Bronchus fibroblast of lung (primary cell): ENCODE measurements around the gene GAS2L3.

DNA sequence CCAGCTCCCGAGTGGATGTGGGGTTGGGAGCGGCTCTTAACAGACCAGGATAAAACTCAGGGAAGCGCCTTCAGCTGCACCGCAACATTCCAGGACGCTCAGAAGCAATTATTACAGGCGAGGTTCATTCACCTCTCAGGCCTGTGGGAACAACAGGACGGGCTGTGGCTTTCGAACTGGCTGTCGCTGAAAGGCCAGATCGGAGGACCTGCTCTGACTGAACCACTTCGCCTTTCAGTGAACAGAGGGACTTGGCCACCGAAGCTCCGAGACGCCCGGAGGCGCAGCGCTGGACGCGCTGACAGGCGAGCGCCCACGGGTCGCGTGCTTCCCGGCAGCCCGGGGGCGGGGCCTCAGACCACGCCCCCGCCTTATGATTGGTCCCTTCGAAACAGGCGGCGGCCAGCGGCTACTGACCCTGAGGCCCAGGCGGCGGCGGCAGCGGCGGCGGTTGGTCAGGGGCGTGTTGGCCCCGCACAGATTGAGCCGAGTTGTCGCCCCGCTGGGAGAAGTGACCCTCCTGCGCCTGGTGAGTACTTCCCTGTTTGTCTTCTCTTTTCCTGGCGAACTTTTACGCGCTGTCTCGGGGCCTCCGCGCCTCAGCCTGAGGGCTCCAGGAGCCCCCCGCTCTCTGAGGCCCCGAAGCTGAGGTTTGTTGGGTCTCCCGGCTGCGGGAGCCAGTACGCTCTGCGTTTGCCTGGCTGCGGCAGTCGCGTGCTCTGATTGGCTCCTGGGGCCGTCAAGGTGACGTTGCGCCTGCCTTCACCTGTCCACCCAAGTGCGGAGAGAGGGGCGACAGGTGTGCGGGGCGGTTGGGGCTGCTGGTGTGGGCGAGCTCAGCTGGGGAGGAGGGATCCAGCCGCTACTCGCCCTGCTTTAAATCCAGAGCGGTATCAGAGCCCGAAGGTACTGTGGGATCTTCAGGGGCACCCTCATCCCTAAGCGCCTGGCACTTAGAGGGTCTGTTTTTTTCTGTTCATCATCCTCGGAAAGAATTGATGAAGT, at the start of gene GAS2L3:
Gene GAS2L3 (plus strand): TSS at position 428 of the 1,005 bp plus-strand sequence.
- RAMPAGE, long total RNA, result start-site peak on the plus strand centred at position 463 of the sequence, 86 bp wide, 210 and 135 reads in 2 replicates

DNA sequence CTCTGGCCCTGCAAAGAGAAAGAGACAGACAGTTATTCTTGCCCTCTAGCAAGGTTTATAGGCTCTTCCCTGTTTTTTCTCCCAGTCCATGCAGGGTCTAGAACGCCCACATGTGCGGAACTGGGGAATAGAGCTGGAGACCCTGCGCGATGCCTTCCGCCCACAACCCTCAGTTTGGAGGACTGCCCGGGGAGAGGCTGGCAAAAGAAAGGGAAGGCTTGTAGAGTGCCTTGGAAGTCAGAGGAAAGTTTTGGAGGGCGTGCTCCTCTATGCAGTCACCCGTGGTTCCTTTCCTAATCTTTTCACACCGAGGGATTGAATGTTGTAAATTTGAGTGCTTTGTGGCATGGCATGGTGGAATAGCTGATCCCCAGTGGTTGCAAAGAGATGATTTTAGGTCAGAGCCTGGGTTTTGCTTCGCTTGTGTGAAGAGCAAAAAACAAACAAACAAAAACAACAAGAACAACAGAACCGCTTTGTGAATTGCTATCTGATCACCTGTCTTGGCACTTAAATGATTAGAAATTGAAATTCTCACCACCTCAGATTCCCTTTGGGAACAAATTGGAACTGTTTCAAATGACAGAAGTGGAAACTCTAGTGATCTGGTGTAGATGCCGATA, 889 bp downstream of the GAS2L3 start:
- RAMPAGE, long total RNA, result no peak

GRCh38 chr12:100987836-100988241, 193.3 kb downstream of the ANO4 start:
- RAMPAGE, long total RNA, result no peak

- RAMPAGE, long total RNA, result no peak
Observed at GRCh38 chr12:101317209-101317587, 37.3 kb downstream of the UTP20 start.

GRCh38 chr12:101527527-101528241, 52.5 kb downstream of the SPIC start:
- RAMPAGE, long total RNA, result no peak

DNA sequence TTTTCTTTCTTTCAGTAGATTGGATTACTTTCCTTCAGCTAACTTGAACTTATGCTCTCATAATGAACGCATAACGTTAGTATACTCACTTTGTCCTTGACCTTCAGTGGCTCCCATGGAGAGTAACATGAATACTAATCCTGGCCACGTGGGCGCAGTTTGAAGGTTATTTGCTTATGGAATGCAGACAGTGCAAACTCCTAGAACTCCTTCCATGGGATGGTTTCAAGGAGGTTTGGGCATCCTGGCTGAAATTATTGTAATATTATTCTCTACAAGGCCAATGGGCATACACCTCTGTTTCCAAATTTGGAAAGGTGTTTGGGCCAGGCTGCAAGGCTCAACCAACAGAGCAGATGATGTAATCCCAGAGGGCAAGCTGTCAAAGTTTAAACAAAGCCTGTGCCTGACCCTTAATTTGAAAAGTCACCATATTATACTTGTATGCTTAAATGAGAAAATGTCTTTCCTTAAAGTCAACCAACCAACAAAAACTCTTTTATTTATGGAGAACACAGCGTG, 23.5 kb downstream of the MYBPC1 start:
- RAMPAGE, long total RNA, result no peak

DNA sequence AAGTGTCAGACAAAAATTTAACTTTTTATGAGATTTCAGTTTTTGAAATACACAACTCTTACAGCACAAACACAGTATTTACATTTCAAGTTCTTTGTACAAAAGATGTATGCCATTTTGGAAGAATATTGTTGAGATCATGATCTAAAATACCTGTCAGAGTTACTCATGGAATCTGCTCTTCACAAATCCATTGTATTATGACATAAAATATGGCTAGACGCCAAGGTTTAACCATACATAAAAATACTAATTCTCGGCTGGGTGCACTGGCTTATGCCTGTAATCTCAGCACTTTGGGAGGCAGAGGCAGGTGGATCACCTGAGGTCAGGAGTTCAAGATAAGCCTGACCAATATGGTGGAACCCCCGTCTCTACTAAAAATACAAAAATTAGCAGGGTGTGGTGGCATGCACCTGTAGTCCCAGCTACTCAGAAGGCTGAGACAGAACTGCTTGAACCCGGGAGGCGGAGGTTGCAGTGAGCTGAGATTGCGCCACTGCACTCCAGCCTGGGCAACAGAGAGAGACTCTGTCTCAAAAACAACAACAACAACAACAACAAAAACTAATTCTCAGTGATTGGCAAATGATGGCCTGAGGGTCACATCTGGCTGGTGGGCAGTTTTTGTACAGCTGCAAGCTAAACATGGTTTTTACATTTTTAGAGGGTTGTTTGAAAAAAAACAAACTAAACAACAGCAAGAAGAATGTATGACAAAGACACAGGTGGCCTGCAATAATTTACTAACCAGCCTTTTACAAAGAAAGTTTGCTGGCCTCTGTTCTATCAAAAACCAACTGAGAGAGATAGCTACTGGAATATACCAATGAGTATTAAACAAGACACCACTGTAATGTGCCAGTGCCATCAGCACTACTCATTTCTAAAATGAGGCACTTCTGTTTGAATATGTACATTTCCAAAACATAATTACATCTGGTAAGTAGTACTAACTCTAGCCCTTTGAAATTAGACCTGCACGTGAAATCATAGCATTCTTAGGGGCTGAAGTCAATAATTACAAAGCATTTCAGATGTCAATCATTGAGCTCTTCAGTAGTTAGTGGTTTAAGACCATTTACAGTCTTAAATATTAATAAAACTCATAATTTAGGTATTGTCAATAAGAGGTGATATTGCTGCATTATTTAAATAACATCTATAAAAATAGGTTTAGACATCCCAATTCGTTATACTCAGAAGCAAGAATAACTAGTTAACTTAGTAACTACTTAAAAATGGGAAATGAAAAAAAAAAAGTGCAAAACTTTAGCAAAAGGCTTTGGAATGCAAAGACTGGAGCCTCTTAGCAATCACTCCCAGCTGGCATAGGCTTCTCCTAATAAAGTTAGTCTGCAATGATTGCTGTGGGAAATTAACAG, 6.7 kb upstream of the SYCP3 start:
- RAMPAGE, long total RNA, result no peak

GRCh38 chr12:101791233-101791742, 39.5 kb downstream of the GNPTAB start:
- RAMPAGE, long total RNA, result no peak

GRCh38 chr12:101876700-101877080, 690 bp upstream of the DRAM1 start:
- RAMPAGE, long total RNA, result no peak

GRCh38 chr12:102757717-102758173, 159.3 kb downstream of the PAH start:
- RAMPAGE, long total RNA, result no peak

DNA sequence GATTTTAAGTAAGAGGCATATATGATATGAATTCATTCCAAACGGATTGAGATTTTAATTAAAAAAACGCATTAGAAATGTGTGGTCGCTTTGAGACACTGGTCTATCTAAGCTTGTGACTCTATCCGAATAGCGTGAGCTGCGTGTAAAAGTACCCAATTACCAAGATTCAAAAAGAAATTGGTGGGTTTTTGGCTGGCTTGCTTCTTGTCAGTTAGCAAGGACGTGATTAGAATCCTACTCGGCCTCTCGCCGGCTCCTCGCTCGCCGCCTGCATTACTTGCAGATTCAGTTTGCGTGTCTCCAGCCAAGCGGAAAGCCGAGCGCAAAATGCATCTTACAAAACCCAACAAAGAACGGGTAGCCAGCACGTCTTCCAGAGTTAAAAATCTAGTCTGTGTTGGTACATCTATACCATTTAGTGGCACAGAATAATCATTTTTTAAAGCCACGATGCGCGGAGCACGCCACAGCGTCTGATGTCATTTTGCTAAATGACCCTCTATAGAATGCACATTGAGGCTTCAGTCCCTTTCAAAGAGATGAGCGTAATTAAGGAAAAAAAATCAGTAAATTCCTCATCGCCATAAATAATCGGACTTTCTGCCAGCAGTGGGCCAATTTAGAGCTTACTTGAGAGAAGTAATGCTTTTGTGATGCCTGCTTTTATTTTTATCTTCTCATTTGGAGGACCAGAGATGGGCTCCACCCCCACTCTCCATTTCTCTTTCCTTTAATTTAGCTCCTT, 3.8 kb downstream of the ASCL1 start:
- RAMPAGE, long total RNA, result no peak

GRCh38 chr12:103093752-103094110, 136.3 kb downstream of the ASCL1 start:
- RAMPAGE, long total RNA, result no peak

GRCh38 chr12:103172508-103172793, 215.0 kb downstream of the ASCL1 start:
- RAMPAGE, long total RNA, result no peak

DNA sequence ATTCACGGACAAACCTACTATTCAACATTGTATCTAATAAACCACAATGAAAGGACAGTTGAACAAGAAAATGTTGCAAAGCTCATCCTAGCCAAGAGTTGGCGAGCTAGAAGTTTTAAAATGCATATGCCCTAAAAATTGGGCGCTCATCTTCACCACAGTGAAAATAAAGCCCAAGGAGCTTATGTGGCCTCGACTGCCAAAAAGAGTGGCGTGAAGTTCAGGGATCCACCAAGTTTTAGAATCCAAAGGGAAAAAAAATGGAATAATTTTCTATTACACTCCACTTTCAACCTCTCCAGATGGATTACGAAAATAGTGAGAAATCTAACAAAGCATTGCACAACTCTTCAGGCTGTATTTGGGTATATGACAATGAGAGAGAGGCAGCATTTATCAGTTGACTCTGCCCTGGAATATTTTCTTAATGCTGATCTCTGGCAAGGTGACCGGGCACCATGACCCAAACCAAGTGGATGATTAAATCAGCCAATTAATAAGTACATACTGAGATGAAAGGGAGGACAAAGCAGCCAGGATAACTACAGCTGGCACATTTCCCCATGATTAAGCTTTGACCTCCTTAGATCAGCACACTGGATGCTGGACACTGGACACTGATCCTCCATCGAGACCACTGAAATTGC, 218.0 kb downstream of the ASCL1 start:
- RAMPAGE, long total RNA, result no peak

DNA sequence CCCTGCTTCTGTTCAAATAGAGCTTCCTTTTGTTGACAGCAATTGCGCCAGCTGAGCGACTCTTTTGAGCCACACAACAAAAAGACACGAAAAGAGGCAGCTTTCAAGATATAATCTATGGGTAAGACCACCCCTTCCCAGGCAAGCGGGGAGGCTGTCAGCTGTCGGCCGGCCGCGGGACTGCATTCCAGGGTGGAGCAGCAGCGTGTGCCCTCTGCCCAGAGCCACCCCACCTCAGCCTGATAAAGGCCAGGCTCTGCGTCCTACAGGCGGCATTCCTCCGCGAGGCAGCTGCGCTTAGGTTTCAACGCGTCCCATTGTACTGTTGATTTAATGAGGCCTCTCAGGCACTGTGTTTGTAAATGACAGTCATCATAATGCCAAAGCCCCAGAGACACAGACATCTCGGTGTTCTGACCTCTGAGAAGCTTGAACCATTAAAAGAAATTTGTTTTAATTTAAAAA, 15.7 kb upstream of the STAB2 start:
- RAMPAGE, long total RNA, result no peak

- RAMPAGE, long total RNA, result no peak
Observed at GRCh38 chr12:103673830-103674438, 86.9 kb downstream of the STAB2 start.

DNA sequence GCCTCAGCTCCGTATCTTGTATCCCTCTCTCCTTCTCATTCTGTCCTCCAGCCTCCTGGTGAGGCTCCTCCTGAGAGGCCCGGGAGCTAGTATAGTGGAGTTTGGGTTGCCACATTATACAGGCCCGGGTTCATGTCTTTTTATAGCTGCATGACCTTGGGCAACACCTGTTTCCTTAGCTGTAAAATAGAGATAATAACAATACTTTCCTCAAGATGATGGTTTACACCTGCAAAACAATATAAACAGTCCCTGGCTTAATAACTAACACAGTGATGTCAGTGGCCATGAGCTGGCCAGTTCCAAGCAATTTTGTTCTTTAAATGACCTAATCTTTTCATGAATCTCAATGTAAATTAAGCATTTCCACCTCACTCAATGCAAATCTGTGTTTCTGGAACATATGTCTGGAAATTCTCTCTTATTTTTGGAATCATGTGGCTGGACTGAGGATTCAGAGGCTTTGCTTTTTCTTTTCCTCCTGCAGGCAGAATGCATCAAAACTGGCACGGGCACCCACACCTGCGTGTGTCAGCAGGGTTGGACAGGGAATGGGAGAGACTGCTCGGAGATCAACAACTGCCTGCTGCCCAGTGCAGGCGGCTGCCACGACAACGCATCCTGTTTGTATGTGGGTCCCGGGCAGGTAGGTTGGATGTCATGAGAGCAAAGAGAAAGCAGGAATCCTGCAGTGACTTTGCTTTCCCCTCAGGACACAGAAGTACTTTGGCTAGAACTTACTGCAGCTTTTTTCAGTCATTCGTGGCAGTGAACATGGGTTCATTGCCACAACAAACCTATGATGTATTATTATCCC, 90.1 kb downstream of the STAB2 start:
- RAMPAGE, long total RNA, result no peak

DNA sequence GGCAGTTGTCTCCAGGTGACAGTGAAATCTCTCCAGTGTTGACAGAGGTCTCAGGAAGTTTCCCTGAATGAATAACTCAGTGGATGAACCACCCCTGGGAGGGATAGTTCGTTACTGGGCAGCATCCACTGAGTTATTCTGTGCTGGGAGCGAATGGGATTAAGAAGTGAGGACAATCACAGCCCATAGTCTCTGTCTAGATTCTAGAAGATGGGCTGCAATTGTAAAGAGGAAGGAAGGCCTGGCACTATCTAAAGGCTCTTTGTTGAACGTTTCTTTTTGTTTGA, 7.2 kb upstream of the NT5DC3 start:
- RAMPAGE, long total RNA, result no peak

DNA sequence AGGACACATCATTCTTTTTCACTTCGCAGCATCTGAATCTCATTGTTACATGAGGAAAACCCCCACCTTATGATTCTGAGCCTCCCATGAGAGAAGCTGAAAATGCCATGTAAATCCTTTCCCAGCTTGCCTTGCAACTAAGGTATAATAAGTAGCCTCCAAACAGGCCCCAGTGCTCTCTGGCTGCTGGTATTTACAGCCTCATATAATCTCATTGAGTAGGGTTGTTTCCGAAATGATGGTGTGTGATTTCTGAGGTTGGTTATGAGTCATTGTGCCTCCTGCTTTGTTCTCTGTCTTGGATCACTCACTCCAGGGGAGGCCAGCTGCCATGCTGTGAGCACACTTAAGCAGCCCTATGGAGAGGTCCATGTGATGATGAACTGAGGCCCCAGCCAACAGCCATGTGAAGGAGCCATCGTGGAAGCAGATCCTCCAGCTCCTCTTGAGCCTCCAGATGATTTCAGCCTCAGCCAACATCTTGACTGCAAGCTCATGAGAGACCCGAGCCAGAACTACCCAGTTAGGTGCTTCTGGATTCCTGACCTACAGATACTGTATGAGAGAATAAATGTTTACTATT, 4.9 kb upstream of the HSP90B1 start:
- RAMPAGE, long total RNA, result no peak

DNA sequence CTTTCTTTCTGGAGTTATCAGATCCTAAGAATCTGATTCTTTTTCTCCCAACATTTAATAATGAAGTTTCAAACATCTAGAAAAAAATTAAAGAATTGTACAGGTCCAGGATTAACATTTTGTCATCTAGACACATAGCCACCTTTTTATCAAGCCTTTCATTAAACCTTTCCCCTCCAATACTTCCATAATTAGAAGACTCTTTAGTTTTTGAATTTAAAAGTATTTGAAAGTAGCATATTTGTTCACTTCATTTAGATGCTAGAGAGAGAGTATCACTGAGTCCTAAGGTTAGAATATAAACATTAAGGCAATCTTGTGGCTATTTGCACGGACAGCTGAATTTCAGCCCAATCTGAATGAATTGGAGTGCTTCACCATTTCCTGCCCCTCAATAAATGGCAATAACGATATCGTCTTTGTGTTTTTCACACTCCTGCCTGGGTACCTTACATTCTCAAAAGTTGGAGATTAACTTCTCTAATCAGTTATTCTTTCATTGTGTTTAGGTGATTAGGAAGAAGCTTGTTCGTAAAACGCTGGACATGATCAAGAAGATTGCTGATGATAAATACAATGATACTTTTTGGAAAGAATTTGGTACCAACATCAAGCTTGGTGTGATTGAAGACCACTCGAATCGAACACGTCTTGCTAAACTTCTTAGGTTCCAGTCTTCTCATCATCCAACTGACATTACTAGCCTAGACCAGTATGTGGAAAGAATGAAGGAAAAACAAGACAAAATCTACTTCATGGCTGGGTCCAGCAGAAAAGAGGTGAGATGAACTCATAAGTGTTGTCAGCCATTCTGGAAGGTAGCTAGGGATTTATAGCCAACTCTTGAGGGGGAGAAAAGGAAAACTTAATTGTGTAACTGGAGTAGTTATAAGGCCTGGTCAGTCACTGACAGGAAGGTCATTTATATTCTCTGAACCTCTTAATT, 12.1 kb downstream of the HSP90B1 start:
- RAMPAGE, long total RNA, result no peak